Bronchus fibroblast of lung (primary cell): Measurements from ENCODE around the genes ACVR1B and KRT4.

DNA sequence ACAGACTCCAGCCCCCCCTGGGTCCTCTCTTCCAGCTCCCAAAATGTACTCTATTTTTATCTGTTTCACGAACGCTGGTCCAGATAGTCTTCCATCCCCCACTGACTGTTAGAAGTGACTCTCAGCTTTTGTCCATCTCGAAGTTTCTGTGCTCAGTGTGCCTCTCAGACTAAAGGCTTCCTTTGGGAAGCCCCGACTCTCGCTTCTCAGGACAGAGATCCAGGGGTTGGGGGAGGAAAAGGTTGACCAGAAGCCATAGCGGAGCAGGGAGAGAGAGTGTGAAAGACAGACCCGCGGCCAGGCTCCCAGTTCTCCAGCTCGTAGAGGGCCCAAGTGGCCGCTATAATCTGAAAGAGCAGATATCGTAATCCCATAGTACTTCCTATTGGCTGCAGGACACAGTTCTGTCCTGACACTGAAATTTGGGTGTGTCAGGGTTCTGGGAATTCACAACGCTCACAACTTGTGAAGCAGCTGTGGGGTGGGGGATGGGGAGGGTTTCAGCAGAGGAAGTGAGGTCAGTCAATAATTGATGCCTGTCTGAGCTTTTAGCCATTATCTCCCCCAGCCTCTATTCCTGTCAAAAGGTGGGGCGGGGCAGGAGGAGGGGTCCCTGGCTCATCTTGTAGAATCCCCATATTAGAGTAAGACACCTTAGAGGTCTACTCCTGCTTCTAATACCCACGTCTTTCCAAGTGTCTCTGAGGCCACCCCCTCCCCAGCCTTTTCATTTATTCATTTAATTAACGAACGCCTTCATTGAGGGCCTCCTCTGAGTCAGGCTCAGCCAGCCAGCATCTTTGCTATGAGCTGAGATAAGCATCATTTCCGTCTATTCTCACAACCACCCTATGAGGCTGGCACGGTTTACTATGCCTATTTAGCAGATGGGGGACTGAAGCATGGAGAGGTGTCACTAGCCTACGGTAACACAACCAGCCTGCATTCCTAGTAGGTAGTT lies 1.6 kb upstream of the ACVRL1 start:
- RAMPAGE, long total RNA = no peak

GRCh38 chr12:51950852-51952228 lies at the start of gene ACVR1B:
TSS of gene ACVR1B (plus strand) at chr12:51951699.
- RAMPAGE, long total RNA = no peak

DNA sequence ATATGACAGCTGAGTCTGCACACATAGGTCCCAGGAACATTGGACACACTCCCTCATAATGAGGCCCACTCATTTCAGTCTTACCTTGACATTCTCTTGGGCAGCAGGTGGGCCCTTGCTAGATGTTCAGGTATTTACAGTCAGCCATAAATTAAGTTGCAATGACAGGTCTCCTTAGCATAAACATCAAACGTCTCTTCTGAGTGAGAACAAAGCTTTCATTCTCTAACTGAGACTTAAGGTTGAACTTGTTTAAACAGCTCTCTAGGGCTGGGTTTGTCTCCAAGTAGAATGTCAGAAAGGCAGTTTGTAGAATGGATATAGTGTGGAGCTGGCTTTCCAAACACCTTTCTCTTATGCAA lies 10.3 kb downstream of the ACVR1B start:
- RAMPAGE, long total RNA = no peak

DNA sequence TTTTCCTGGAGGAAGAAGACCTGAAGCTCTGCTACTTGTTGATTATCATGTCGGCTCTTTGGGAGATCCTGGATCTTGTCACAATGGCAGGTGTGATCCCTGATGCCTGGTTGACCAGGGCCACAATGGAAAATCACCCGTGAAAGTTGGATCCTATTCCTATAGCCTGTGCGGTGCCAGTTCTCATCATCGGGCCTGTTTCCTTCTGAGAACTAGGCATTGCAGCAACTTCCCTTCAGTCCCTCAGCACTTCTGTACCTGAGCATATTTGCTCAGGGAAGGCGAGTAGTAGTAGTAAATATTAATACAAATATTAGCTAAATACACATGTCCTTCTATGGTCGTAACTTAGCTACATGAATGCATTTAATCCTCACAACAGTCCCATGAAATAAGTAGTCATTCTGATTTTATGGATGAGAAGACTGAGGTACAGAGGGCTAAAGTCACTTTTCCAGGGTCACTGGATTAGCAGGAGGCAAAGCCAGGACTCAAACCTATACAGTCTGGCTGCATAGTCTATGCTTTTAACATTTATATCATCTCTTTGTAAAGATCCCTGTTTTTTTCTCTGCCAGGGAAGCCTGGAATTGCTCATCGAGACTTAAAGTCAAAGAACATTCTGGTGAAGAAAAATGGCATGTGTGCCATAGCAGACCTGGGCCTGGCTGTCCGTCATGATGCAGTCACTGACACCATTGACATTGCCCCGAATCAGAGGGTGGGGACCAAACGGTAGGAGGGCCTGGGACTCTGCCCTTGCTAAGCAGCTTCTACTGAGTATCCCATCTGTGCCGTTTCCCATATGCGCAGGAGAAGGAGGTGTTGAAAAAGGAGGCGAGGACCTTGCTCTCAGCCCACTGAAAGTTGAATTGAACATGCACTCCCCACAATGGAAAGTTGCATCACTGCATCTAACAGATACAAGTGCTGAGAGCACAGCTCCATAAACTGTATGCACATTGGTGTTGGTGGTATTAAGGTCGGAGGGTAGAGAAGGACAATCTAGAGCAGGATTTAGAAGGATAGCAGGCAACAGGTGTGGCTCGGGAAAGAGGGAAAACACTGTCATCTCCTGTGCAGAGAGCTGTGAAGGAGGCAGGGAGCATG lies 21.8 kb upstream of the TAMALIN start:
- RAMPAGE, long total RNA = no peak

GRCh38 chr12:52010843-52011148 lies 4.0 kb downstream of the TAMALIN start:
- RAMPAGE, long total RNA = no peak

DNA sequence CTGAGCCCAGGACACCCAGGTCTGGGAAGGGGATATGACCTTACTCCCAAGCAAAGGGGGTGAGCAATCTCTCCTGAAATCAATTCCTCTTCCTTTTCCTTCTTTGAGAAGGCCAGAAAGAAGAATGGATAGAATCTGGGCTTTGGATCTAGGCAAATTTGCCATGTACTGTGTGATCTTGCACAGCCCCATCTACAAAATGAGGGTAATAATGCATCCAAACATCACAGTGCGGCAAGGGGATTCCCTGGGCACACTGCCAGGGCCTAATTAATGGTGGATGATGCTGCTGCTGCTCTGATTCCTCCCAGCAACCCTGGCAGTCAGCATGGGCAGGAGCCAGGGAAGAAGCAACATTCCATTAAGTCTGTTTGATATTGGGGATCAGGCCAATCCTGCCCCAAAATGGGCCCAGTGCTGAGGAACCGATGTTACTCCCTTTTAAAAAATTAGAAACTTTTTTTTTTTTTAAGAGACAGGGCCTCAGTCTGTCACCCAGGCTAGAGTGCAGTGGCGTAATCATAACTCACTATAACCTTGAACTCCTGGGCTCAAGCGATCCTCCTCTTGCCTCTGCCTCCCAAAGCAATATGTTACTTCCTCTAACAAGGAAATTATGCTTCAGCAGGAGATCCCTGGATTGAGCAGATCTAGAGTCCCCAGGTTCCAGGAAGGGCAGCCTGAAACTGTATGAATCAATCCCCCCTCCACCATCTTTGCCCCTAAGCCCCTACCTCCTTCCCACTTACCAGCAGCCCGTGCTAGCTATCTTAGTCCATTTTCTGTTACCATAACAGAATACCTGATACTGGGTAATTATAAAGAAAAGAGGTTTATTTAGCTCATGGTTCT lies 4.6 kb downstream of the TAMALIN start:
- RAMPAGE, long total RNA = no peak

DNA sequence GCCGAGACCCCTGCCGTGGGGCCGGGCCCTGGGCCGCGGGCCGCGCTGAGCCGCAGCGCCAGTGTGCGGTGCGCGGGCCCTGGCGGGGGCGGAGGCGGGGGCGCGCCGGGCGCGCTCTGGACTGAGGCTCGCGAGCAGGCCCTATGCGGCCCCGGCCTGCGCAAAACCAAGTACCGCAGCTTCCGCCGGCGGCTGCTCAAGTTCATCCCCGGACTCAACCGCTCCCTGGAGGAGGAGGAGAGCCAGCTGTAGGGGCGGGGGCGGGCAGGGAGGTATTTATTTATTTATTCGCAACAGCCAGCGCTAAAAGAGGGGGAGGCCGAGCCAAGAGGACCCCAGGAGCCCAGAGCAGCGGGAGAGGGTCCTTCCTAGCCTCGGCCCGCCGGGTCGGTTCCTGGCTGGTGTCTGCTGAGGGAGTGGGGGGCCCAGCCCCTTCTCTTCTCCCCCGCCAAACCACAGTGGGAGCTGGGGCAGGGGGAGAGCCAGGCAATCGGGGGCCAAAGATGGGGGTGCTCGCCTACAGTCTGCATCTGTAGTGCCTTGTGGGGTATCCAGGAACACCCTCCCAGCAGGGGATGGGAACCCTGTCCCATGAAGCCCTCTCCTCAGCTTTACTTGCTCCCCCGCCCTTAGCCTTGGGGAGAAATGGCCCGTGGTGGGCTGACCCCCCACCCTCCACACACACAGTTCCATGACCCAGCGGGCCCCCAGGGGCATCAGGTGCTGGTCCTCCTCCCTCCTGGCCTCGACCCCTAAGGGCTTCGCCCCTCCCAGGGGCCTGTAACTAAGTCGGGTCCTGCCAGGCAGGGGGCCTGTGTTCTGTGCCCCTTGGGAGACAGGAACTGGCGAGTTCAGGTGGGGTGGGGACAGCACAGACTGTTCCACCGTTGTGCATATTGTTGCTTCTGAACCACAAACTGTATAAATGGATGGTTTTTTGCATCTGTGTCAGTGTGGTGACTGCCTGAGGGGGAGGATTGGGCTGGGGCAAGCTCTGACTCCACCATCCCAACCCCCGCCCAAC lies 8.5 kb downstream of the TAMALIN start:
- RAMPAGE, long total RNA = no peak

DNA sequence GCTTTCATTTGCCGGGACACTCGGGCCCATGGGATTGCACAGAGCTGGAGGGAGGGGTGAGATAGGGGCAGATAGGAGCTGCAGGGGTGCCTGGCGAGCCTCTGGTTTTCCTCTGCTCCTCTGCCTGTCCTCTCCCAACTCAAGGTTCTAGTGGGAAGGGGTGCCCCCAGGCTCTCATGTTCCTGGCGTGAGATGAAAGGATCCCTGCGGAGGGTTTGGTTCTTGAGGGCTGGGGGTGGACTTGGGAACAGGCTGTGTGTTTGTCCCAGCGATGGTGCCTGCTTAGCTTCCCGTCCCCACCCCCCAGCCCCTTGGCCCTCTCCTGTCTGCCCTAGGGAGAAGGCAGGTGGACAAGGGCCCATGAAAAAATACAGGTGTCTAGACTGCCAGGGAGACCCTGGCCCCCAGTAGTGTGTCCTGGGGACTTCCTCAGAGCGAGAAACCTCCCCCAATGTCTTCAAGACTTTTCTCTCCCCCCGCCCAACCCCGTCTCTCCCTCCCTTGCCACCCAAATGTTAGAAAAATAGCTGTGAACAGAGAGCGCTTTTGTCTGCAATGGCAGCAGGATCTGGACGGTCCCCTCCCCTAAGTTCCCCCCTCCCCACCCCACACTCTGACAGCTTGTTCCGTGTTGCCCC lies 4.3 kb downstream of the NR4A1 start:
- RAMPAGE, long total RNA = no peak

GRCh38 chr12:52069272-52069927 lies 378 bp upstream of the ATG101 start:
- RAMPAGE, long total RNA = no peak

DNA sequence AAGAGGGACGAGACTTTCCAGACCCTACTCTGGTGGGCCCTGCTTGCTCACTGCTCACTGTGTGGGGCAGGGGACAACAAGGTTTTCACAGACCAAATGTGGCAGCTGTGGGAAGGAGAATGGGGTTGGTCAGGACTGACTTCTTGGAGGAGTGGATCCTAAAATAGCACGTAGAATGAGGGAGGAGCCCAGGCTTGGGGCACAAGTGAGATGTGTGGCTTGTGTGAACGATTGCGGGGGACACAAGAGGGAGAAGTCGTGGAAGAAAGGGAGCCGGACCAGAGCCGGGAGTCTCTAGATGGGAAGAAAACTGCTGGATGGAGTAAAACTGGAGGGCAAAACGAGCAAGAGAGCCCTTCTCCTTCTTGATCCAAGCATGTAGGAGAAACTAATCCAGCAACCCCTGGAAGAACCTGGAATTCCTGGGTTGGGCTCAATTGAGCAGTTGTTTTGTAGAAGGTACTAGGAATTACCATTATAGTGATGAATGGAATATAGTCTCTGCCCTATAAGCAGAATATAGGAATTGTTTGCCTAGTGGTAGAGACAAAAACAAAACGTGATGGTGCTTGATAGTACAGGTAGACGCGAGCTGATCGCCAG lies 880 bp downstream of the ATG101 start:
- RAMPAGE, long total RNA = no peak

GRCh38 chr12:52082890-52083394 lies 3.4 kb downstream of the SMIM41 start:
- RAMPAGE, long total RNA = no peak

DNA sequence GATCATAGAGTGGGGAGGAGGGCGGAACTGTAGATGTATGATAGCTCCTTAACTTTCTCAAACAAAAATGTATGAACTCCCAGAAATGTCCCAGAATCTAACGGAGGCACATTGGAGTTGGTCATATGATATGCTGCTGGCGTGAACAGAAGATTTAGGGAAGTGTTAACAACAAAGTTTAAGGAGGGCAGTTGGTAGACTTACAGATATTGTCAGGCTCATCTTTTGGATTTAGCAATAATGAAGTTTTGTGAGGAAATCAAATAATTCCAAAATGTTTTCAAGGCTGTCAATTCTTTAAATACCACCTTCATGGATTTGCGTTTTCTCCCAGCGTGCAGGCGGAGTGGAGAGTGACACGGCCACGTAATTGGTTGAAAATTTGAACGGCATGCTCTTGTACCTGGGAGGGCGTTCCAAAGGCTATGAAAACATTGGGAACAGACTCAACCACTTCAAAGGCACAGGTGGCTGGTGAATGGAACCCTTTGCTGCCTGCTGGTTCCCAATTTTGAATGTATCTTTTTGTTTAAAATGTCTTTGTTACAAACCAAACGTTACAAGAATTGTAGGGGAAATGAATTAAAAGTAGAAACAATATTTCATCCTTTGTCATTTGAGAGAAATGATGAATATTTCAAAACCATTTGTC lies 12.3 kb downstream of the SMIM41 start:
- RAMPAGE, long total RNA = no peak

DNA sequence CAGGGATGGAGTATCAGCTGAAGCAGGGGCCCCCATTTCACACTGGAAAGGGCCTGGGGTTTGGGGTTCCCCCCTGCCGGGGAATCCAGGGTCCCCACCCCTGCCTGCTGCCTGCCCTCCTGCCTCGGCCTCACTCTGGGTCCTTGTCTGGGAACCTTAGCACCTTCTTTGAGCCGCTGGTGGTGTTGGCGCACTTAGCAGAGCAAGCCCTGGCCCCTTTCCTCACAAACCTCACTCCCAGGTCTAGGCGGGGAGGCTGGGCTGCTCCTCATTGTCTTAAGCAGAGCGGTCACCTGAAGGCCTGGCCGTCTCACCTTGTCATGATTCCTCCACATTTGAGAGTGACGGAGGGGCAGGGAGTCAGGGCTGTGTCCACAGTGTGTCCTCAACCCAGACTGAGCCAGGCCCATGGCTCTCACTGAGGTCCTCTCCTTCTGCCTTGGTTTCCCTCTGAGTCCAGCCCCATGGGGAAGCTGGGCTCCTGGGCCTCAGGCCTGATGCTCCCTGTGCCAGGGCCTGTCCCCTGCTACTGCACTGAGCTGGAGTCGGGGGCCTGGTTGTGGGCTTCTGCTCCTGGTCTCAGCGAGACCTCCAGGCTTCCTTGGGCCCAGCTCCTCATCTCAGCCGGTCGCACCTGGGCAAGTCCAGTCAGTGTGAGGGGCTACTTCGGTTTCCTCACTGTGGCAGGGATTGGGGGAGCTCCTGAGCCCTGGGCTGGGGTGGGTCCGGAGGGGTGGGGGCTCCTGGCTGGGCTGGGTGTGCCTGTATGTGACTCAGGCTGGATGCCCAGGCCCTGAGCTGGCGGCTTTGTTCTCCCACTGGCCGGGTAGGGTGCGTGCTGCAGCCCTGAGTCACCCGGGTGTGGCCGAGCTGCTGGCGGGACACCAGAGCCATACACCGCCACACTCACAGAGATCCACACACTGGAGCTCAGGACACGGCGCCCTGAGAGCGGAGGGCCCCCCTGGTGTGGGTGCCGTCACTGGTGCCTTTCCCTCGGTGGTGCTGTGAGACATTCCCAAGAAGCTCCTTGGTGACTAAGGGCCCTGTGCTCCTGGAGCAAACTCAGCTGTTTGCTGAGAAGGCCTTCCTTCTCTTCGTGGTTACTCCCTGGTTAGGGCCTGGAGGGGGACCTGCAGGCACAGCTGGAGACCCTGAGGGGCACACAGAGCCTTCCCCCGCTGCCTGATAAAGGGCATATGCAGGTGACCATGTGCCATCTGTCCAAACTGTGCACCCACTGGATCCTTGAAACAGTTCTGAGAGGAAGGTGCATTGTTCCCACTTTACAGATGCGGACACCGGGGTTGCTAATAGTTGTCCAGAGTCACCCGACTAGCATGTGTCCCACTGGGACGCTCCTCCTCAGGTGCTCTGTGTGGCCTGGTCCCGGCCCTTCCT lies 44.7 kb downstream of the KRT80 start:
- RAMPAGE, long total RNA = no peak

GRCh38 chr12:52175352-52175559 lies 16.6 kb downstream of the KRT80 start:
- RAMPAGE, long total RNA = no peak

DNA sequence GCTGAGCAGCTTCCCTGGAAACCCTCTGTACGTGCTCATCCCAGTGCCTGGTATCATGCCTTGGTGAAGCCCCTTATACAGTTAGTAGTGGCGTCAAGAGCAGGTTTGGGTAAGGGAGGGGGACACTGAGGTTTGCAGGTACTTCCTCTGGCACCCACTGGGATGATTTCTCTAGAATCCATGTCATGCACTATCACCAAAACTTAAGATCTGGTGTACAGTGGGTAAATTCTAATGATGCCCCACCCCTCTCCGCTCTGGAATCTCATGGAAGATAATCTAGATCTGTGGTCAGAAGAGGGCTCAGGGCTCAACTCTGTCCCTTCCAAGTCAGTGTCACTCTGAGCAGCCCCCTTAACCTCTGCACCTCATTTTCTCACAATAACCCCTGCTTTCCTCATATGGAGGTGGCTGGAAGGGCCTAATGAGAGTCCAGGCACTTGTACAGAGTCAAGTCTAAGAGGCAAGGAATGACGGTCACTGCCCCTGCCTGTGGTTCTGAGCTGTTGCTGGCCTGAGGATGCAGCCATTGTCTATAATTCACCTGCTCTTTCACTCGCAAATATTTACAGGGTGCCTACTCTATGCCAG lies 19.9 kb upstream of the KRT86 start:
- RAMPAGE, long total RNA = no peak

GRCh38 chr12:52308939-52309215 lies 12.3 kb downstream of the KRT83 start:
- RAMPAGE, long total RNA = no peak

DNA sequence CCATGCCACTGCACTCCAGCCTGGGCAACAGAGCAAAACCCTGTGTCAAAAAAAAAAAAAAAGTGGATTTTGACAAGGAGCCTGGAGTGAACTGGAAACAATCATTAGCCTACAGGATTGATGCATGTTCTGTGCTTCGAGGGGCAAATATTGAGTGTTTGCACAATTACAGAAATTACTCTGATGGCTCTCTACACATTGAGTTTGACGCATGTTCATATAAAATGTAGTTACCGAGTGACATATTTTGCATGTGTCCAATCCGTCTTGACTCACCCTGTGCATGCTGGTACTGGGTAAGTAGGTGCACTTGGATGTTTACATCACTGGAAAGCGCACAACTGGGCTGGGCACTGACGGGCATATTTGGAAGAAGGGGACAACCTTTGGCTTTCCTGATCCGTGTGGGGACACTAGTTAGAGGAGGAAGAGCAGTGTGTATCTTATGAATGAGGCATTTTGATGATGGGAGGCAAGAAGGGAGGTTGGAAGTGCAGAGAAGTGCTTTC lies 4.9 kb upstream of the KRT6A start:
- RAMPAGE, long total RNA = no peak

DNA sequence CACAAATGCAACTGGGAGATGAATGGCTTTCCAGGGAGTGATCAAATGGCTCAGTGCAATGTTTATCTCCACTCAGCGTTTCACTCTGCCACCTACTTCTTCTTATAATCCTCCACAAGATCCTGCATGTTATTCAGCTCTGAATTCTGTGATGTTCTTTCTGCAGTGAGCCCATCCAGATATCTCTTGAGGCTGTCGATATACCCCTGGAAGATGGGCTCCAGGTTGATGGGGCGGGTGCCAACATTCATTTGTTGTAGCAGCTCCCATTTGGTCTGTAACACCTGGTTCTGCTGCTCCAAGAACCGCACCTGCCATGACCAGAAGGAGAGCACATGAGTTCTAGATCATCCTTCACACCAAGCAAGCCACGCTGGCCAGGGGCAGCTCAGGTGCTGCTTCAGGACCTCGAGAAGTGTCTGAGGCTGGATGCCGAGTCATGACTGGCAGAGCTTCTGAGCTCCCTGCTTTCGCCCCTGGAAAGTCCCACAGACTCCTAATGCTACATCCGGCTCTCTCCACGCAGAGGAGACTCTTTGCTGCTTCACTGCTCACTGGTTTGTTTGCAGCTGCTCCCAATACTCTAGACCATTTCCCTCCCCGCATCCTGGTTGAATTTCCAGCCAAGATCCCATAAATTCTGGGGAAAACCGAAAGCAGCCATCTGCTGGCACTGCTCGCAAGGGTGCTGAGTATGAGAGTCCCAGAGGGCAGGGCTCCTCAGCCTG lies 1.6 kb downstream of the KRT2 start:
- RAMPAGE, long total RNA = no peak

- RAMPAGE, long total RNA = no peak
Observed at GRCh38 chr12:52713966-52715091, 11.0 kb upstream of the KRT77 start.

DNA sequence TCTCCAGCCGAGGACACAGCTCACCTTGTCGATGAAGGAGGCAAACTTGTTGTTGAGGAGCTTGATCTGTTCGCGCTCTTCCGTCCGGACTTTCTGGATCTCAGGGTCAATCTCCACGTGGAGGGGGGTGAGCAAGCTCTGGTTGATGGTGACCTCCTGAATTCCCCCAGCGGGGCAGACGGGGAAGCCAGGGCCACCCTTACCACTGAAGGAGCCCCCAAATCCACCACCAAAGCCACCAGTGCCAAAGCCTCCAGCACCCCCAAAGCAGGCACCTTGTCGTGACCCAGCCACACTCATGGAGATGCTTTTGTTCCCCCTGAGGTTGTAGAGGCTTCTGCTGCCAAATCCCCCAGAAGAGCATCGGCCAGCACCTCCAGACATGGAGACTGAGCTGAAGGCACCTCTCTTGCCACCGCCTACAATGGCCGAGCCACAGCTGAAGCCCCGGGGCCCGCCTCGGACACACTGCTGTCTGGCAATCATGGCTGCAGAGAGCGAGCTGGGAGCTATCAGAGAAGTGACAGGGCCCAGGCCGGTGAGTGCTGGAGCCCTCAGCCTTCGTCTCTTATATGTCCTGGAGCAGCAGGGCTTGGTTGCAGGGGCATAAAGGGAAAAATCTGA lies at the start of gene KRT4:
TSS of gene KRT4 (minus strand) at position 544 of the 624 bp plus-strand sequence.
- RAMPAGE, long total RNA = no peak